ENCODE data around the genes EFHD2 and DNAJC16.

DNA sequence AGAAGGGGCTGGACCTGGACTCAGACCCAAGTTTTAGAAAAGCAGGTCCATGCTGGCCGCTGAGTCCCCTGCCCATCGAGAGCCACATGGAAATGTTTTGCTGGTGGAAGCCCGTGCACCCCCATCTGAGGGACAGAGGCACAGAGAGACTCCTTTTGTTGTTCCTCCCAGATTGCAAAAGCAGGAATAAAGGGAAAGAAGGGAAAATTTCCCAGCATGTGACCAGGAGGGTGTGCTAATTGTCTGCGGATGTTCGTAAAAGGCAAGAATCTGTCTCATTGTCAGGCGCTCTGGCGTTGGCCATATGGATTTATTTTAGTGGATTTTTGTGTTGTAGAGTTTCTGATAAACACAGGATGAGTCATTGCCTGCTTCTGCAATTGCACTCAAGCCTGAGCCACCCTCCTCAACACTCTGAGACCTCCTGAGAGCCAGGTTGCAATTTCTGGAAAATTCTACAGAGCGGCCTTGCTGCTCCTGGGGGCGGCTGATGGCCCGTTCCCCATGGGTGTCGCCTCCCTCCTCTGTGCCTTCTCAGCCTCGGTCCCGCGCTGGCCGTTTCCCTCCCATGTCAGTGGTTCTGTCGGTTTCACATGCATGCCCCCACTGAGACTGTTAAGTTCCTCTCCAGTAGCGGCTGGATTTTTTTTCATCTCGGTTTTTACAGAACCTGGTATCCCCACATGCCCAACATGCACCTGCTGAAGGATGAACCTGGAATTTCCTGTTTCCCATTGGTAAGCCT lies 227.7 kb downstream of the KAZN start:
- PRO-cap, 2 experiments: no peak in any of the 2 experiments

GRCh38 chr1:14929087-14930186 lies 224.1 kb upstream of the TMEM51 start:
- PRO-cap, 2 experiments: no peak in any of the 2 experiments

DNA sequence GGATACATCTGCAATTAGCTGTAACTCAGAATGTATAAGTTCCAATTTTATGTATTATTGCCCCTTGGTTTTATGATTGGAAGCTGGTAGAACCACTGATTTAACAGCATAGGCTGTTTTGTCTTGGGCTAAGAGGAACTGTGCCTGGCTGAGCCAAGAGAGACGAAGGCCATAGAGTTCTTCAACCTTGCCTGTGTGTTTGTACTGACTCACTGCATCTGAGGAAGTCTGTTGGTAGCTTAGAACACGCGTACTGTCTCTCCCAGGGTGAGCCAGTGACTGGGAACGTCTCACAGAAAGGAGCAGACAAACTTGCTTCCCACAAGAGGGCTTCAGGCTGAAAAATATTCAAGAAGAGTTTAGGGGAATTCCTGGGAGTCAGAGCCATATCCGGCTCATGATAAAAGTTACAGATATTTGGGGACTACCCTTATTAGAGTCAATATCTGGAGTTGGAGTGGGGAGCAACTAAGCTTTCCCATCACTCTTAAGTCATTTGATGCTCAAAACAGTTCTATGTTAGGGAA lies 15.0 kb downstream of the TMEM51 start:
- PRO-cap, 2 experiments: no peak in any of the 2 experiments

DNA sequence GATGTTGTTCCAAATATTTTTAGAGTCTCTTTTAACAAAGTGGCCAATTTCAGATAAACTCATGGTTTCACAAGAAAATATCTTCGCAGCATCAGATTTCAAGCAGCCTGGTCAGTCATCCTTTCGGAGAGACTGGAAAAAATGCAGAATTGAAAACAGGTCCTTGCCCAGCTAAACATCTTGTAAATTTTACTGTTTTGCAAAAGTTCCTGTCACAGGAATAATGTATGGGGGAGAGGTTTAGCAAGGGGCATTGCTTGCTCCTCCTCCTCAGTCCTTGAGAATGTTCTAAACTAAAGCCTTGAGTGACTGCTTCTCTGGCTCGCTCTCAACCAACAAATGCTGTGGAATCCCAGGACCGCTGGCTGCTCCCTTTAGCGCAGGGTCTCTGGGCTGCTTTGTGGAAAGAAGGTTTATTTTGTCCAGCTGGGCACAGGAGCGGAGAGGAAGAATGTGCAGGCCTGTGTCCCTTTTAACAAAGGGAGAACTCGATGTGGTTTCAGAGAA lies 33.7 kb upstream of the FHAD1 start:
- PRO-cap, 2 experiments: no peak in any of the 2 experiments

- PRO-cap, 2 experiments: no peak in any of the 2 experiments
Observed at GRCh38 chr1:15283419-15283862, 36.4 kb downstream of the FHAD1 start.

DNA sequence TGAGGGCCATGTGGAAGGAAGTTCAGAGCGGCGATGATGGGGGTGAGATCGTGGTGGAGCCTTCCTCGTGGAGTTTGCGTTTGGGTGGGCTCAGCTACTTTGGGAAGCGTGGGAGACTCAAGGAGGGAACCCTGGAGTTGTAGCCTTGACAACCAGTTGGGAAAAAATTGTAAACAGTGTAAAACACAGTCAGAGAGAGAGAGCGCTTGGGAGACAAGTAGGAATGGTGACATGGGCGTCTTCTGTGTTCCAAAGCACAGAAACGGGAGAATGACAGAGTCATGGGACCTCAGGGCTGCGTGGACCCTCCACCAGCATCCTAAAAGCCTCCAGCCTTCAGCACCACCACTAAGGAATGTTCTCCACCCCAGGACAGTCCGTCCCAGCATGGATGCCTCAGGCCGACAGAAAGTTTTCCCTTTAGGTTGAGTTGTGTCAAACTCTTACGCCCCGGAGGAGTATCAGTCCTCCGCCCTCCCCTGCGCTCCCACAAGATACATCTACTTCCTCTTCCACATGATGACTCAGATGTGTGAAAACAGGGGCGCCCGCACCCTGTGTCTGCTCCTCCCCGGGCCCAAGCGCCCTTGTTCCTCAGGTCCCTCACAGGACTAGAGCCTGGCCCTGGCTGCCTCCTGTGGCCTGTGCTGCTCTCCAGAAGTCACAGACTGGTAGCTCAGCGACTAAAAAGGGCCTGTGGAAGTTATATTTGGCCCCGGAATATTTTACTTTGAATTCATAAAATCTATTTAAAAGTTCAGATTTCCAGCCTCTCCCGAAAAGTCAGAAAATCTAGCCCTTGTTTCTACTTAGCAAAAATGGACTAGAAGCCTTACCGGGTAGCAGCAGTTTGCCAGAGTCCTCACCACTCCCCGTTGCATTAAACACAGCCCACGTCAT lies 63.9 kb upstream of the EFHD2 start:
- PRO-cap, 2 experiments: peak in 2 of 2 experiments; most common plus-strand start position 527 of the sequence (in 2); most common minus-strand start position 502 of the sequence (in 2)

- PRO-cap, 2 experiments: peak in 2 of 2 experiments; most common plus-strand start chr1:15409888 (in 2); most common minus-strand start chr1:15409783 (in 2)
Observed at GRCh38 chr1:15409357-15410038, at the start of gene EFHD2. TSS of gene EFHD2 (plus strand) at chr1:15409888.

DNA sequence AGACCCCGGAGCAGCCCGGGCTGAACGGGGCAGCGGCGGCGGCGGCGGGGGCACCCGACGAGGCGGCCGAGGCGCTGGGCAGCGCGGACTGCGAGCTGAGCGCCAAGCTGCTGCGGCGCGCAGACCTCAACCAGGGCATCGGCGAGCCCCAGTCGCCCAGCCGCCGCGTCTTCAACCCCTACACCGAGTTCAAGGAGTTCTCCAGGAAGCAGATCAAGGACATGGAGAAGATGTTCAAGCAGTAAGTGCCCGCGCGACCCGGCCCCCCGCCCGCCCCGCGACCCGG lies 294 bp downstream of the EFHD2 start:
- PRO-cap, 2 experiments: no peak in any of the 2 experiments

GRCh38 chr1:15425516-15426289 lies 12.5 kb upstream of the CTRC start:
- PRO-cap, 2 experiments: no peak in any of the 2 experiments

- PRO-cap, 2 experiments: no peak in any of the 2 experiments
Observed at GRCh38 chr1:15429135-15430147, 8.8 kb upstream of the CTRC start.

- PRO-cap, 2 experiments: no peak in any of the 2 experiments
Observed at GRCh38 chr1:15442282-15442728, 4.1 kb downstream of the CTRC start.

DNA sequence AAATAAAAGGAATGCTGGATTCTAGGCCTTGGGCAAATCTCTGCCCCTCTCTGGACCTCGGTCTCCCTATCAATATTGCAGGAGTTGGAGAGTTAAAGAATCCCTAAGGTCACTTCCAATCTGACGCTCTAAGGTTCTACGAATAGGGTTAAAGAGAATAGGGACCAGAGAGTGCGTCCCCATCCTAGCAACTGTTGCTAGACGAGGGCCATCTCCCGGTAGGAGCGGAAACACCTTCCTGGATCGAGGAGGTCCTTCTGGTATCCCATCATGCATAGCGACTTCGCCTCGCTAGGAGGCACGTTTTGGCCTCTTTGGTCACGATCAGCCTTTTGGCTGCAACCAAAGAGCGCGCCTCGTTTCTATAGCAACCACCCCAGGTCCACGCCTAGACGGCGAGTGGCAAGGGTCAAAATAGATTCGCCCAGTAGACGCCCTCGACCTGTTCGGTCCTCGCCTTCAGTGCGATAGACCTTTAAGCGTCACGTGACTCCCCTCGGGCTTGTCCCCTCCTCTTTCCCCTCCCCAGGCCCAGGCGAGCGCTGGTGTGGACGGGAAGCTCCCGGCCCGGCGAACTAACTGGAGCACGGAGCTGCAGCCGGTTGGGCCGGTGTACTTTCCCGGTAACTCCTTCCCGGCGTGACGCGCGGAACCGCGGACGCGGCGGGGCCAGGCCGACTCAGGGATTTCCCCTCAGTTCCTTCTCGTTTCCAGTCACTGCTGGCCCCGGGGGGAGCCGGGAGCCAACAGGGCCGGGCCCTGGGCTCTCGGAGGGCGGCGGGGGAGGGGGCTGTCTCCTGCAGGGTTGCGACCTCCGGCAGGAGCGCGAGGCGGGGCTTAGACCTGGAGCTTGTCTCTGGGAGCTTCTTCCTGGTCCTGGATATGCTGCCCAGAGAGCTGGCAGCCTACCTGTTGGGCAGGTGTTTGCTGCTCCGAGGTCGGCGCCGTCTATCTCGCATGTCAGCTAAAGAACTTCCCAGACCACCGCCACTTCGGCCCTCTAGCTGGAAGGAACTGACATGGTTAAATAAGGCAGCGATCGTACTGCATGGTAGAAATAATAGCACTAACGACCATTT lies at the start of gene DNAJC16:
TSS of gene DNAJC16 (plus strand) at position 513 of the 1,079 bp plus-strand sequence.
- PRO-cap, 2 experiments: peak in 2 of 2 experiments; most common plus-strand start position 417 of the sequence (in 1); most common minus-strand start position 193 of the sequence (in 2)

DNA sequence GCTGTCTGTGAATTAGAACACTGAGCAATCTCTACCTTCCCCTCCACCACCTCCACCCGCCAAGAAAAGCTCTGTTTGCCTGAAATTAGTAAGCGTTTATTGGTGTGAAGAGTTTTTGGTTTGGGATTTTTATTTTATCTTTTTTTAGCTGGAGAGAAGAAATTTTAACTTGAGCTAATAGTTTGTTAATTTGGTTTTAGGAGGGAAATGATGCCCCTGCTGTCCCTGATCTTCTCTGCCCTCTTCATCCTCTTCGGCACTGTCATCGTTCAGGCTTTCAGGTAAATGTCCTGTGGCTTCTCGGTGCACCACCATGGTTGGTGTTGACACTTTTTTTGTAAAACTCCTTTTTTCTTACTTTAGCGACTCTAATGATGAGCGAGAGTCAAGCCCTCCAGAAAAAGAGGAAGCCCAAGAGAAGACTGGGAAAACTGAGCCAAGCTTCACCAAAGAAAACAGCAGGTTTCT lies 19.1 kb downstream of the AGMAT start:
- PRO-cap, 2 experiments: no peak in any of the 2 experiments

GRCh38 chr1:15574636-15575251 lies 10.1 kb downstream of the AGMAT start:
- PRO-cap, 2 experiments: no peak in any of the 2 experiments

GRCh38 chr1:15677706-15678026 lies 6.5 kb upstream of the PLEKHM2 start:
- PRO-cap, 2 experiments: no peak in any of the 2 experiments

GRCh38 chr1:15704820-15705244 lies 20.7 kb downstream of the PLEKHM2 start:
- PRO-cap, 2 experiments: no peak in any of the 2 experiments

GRCh38 chr1:15760274-15761509 lies 2.1 kb downstream of the FBLIM1 start:
- PRO-cap, 2 experiments: no peak in any of the 2 experiments

DNA sequence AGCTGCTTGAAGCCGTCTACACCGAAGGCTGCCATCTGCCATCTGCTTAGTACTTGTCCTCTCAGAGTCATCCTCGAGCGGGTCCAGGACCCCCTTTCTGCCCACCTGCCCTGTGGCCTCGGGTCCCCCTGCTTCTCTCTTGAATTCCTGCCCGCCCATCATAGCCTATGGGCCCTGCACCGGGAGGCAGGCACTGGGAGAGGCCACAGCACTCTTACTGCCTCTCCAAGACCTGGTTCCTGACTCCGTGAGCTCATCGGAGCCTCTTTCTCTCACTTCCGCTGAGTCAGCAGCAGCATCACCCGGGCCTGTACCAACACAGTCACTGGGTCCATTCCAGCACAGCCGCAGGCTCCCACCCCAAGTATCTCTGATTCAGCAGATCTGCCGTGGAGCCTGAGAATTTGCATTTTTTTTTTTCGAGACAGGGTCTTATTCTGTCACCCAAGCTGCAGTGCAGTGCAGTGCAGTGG lies 7.1 kb downstream of the FBLIM1 start:
- PRO-cap, 2 experiments: no peak in any of the 2 experiments

DNA sequence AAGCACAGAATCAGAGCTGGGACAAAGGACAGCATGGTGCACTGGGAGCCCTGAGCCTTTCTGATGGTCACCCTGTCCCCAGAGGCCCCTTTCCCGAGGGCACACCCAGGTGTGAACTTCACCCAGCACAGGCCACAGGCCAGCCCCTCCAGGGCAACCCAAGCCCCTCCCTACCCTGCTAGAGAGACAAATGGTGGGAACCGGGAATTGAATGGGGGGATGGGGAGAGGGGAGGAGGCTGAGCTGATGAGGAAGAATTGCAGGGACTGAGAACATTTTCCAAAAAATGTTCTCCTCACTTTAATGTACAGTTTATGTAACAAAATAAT lies 13.4 kb downstream of the UQCRHL start:
- PRO-cap, 2 experiments: no peak in any of the 2 experiments

- PRO-cap, 2 experiments: peak in 2 of 2 experiments; most common plus-strand start chr1:15849357 (in 2); most common minus-strand start chr1:15849403 (in 2)
Observed at GRCh38 chr1:15849220-15850397, 2.1 kb downstream of the SPEN start.